IMR-90 (cell line): ENCODE results near the gene ANKUB1.

DNA sequence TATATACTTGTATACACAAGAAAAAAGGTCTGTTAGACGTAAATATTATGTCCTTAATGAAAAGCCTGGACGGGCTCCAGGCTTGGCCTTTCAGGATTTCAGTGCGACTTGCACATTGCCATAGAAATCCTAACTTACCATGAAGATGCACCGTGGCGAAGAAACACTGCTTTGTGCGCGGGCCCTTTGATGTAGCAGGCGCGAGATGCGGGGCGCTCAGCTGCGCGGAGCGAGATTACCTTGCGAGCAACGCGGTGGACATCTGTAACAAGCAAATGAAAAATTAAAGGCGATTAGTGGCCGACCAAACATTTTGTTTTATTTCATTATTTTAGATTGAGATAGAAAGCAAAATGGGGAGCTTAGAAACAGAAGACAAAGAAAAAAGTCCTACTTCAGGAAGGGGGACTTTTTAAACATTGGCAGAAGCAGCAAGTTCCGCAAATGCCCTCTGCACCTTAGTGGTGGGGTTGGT, 17.7 kb downstream of the ZIC4 start:
- RRBS: no CpG with 5 or more reads among the region's 20 CpGs
CAGE:
- cytosol, long polyA plus RNA: no peak
- long polyA plus RNA: no peak
- nucleus, long polyA plus RNA: no peak

DNA sequence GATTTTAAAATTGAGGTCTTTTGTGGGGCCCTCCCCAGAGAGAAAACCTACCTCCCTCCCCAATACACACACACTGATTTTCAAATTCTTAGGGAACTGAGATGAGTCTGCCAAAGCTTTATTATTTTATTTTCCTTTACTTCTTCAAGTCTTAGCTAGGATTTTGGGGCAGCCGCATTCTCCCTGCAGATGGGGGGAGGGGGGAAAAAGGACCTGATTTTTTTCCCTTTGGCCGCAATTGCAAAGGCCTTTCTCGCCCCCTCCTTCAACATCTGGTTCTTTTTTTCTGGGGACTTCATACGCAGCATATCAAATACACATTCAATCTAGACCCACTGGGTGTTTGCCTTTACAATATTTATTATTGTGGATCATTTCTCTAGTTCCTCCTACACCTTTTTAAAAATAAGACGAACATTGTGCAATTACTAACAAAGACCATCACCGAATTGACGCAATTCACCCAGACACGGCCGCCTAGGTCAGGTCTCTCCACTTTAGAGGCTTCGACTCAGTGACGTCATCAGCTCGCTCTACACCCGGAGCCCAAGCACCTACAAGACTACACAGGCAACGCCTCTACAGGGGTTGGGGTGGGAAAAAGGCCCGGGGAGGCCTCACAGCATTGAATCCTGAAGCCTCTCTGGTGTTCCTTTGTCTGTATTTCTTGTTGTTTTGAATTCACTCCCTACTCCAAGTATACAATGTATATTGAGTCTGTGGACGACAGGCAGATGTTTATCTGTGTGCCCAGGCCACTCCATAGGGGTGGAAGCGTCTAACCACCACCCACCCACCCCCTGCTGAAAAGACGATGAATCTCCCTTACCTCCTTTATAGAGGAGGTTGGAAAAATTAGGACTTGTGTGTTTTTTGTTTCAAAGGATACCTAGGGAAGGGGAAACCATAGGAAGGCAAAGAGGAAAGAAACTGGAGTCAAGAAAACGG, 16.7 kb downstream of the ZIC4 start:
- RRBS: 3% methylated on average over 3 of the region's 19 CpGs
CAGE:
- cytosol, long polyA plus RNA: no peak
- long polyA plus RNA: no peak
- nucleus, long polyA plus RNA: no peak

DNA sequence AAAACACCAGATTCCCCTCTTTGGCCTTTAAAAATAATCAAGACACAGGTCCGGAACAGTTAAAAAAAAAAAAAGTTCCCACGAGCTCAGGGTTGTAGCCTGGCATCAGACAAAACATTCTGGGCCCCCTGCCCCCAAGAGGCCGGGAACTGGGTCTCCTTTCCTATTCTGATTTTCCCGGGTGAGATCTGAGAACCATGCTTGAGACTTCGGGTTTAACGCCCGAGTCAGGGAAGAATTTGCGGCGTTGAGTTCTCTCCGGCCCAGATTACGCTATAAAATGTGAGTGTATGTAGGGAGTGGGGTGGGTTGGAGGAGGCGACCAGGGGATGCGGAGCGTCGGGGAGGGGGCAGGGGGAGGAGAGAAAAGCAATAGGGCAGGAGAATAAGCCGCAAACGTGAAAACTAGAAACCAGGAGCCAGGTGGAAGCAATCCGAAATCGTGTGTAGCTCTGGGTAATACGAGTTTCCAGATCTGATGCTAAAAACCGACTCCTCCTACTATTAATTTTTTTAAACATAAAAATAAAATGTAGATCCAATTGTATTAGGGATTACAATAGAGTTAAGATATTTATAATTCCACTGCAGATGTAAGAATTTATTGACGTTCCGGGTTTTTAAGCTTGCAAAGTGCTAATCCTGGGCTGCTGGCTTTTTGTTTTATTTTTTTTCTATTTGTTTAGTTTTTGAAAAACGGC, 2.8 kb downstream of the ZIC1 start:
- RRBS: 6% methylated on average over 8 of the region's 24 CpGs
CAGE:
- cytosol, long polyA plus RNA: no peak
- long polyA plus RNA: no peak
- nucleus, long polyA plus RNA: no peak

DNA sequence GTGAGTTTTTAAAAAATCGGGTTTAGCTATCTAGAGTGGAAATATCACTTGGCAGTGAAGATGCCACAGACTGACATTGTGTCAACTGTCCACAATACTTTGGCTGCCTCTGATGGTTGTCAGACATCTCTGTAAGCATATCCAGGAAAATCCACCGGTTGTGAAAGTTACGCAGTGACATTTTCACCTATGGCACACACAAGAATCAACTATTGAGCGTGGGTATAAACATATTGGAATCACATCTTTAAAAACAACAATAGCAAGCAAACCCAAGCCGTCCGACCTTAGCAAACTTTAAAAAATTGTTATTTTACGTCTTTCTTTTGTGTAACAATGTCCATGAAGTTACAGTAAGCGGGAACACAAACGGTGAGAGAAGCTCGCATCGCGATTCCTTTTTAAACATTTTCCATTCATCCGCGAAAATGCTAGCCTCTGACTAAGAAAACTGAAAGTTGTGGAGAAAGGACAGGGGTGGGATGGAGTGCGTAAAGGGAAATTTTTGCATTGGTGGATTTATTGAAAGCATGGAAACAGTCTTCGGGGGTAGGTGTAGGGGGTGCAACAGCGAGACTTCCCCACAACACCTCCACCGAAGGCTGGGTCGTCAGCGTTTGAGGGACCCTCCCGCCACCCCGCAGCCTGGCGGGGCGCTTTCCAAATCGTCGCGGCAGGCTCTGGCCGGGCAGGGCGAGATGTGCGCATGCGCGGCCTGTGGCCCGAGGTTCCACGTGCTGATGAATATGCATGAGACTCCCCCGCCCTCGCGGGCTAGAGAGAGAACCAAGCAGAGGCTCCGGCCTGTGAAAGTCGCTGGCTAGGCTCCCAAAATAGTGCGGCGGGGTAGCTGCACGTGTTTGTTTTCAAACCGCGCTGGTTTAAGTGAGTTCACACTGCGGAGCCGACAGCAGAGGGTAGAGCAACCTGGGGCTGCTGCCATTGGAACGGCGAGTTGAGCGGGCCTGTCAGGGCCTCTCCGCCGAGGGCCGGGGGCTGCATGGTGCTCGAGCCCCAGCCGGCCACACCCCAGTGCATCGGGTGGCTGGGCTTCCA, 9.7 kb downstream of the ZIC1 start:
- RRBS: 0% methylated on average over 1 of the region's 55 CpGs
CAGE:
- cytosol, long polyA plus RNA: no peak
- long polyA plus RNA: no peak
- nucleus, long polyA plus RNA: no peak

GRCh38 chr3:147713831-147714030, 304.6 kb downstream of the ZIC1 start:
CAGE:
- cytosol, long polyA plus RNA: no peak
- long polyA plus RNA: no peak
- nucleus, long polyA plus RNA: no peak

DNA sequence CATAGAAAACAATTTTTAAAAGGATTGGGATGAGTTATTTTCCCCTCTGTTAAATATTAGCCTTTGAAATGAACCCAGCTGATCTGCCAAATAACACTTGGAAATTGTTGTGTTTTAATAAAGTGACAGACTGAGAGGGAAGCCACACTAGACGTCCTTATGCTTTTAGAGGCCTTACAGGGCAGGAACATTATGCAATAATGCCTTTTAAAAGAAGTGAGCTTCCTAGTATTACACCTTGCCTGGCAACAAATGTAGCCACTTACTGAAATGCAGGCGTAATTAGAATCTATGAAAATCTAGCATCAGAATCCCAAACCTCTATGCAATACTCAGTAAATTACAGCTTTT, 20.2 kb downstream of the AGTR1 start:
- RRBS: no CpG with 5 or more reads among the region's 2 CpGs
CAGE:
- cytosol, long polyA plus RNA: no peak
- long polyA plus RNA: no peak
- nucleus, long polyA plus RNA: no peak

GRCh38 chr3:148729518-148729996, 31.9 kb downstream of the AGTR1 start:
- RRBS: no CpG with 5 or more reads among the region's 5 CpGs
CAGE:
- cytosol, long polyA plus RNA: no peak
- long polyA plus RNA: no peak
- nucleus, long polyA plus RNA: no peak

- RRBS: no CpG with 5 or more reads among the region's 1 CpG
CAGE:
- cytosol, long polyA plus RNA: no peak
- long polyA plus RNA: no peak
- nucleus, long polyA plus RNA: no peak
Measured at GRCh38 chr3:148737403-148737636, 39.6 kb downstream of the AGTR1 start.

- RRBS: no CpG with 5 or more reads among the region's 1 CpG
CAGE:
- cytosol, long polyA plus RNA: no peak
- long polyA plus RNA: no peak
- nucleus, long polyA plus RNA: no peak
Measured at GRCh38 chr3:148915048-148915495, 50.0 kb downstream of the CPA3 start.

GRCh38 chr3:149009556-149010133, 18.3 kb downstream of the GYG1 start:
- RRBS: no CpG with 5 or more reads among the region's 3 CpGs
CAGE:
- cytosol, long polyA plus RNA: no peak
- long polyA plus RNA: no peak
- nucleus, long polyA plus RNA: no peak

GRCh38 chr3:149145612-149146601, 16.5 kb downstream of the HPS3 start:
- RRBS: no CpG with 5 or more reads among the region's 2 CpGs
CAGE:
- cytosol, long polyA plus RNA: no peak
- long polyA plus RNA: no peak
- nucleus, long polyA plus RNA: no peak

- RRBS: no CpG with 5 or more reads among the region's 7 CpGs
CAGE:
- cytosol, long polyA plus RNA: no peak
- long polyA plus RNA: no peak
- nucleus, long polyA plus RNA: no peak
Measured at GRCh38 chr3:149199346-149200098, 22.1 kb downstream of the CP start.

GRCh38 chr3:149355949-149356623, 21.4 kb downstream of the TM4SF1 start:
- RRBS: no CpG with 5 or more reads among the region's 8 CpGs
CAGE:
- cytosol, long polyA plus RNA: no peak
- long polyA plus RNA: no peak
- nucleus, long polyA plus RNA: no peak

- RRBS: no CpG with 5 or more reads among the region's 2 CpGs
CAGE:
- cytosol, long polyA plus RNA: no peak
- long polyA plus RNA: no peak
- nucleus, long polyA plus RNA: no peak
Measured at GRCh38 chr3:149373237-149373674, 4.2 kb downstream of the TM4SF1 start.

- RRBS: no CpG with 5 or more reads among the region's 1 CpG
CAGE:
- cytosol, long polyA plus RNA: no peak
- long polyA plus RNA: no peak
- nucleus, long polyA plus RNA: no peak
Measured at GRCh38 chr3:149656396-149656684, 1.5 kb downstream of the WWTR1 start.

GRCh38 chr3:149792385-149792844, at the start of gene ANKUB1:
TSS of gene ANKUB1 (minus strand) at chr3:149792554.
- RRBS: no CpG with 5 or more reads among the region's 3 CpGs
CAGE:
- cytosol, long polyA plus RNA: no peak
- long polyA plus RNA: no peak
- nucleus, long polyA plus RNA: no peak

DNA sequence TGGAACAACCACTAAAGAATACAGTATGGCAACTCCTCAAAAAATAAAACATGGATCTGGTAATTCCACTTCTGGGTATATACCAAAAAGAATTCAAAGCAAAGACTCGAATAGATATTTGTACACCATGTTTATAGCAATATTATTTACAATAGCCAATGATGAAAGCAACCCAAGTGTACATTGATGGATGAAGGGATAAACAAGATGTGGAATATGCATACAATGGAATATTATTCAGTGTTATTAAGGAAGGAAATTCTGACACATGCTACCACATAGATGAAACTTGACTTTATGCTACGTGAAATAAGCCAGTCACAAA, 55.3 kb downstream of the PFN2 start:
- RRBS: no CpG with 5 or more reads among the region's 2 CpGs
CAGE:
- cytosol, long polyA plus RNA: no peak
- long polyA plus RNA: no peak
- nucleus, long polyA plus RNA: no peak

- RRBS: no CpG with 5 or more reads among the region's 10 CpGs
CAGE:
- cytosol, long polyA plus RNA: no peak
- long polyA plus RNA: no peak
- nucleus, long polyA plus RNA: no peak
Measured at GRCh38 chr3:150538599-150539692, 7.3 kb downstream of the SERP1 start.

DNA sequence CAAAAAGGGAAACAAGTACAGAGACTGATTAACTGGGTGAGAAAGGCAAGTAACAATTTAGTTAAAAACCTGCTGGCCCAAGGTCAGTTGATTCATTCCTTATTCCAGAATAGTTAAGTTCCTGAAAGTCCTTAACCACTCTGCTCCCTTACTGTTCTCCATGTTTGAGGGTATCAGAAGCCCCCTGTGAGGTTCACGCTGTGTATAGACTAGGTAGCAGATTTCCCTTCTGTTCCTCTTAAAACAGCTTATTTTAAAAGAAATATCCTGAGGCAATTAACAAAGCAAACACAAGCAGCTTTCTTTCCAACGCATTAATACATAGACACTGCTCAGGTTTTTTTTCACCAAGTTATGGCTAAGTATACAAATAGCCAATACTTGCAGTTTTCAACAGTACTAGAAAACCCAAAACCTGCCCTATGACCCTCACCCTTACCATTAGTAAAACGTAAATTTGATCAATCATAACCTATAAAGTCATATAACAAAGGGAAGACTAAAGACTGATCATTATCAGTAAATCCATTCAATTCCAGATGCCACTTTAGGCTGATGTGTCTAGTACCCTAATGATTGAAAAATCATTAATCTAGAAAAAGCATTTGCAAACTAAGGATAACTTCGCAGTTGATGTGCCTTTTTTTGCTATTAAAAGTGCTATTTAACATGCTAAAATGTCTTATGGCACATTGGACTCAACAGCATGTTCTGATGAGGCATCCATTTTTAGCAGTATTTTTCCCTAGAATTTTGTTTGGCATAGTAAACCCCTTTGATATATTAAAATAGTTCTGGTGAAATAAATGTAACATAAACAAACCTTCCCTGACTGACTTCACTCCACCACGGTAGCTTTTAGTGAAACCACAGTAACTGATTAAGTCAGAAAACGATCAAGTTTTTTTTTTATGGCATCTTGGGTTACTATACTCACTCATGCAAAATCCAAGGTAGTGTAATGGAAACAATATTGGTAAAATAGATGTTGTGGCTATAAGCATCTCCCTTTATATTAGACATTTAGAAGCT, 3.1 kb downstream of the SERP1 start:
- RRBS: no CpG with 5 or more reads among the region's 6 CpGs
CAGE:
- cytosol, long polyA plus RNA: start-site peak on the minus strand centred at position 166 of the sequence, 48 bp wide, 106 and 109 reads in 2 replicates; start-site peak on the minus strand centred at position 433 of the sequence, 25 bp wide, 56 and 40 reads in 2 replicates; start-site peak on the minus strand centred at position 773 of the sequence, 151 bp wide, 78 and 162 reads in 2 replicates
- long polyA plus RNA: start-site peak on the minus strand centred at position 190 of the sequence, 95 bp wide, 142 and 139 reads in 2 replicates; start-site peak on the minus strand centred at position 485 of the sequence, 174 bp wide, 63 and 36 reads in 2 replicates; start-site peak on the minus strand centred at position 788 of the sequence, 122 bp wide, 144 and 52 reads in 2 replicates
- nucleus, long polyA plus RNA: no peak

GRCh38 chr3:150699135-150699727, 4.5 kb downstream of the ERICH6 start:
- RRBS: no CpG with 5 or more reads among the region's 3 CpGs
CAGE:
- cytosol, long polyA plus RNA: no peak
- long polyA plus RNA: no peak
- nucleus, long polyA plus RNA: no peak